Metanephros (tissue), 2 donors: ENCODE results near the genes BDNF, WT1 and DEPDC7.

GRCh38 chr11:27699998-27701111 is at the start of gene BDNF:
Gene BDNF (minus strand): TSS chr11:27700455.
- RAMPAGE, long total RNA = no peak

- RAMPAGE, long total RNA = no peak
These were observed 137.2 kb downstream of the METTL15 start for GRCh38 chr11:28245318-28245934.

DNA sequence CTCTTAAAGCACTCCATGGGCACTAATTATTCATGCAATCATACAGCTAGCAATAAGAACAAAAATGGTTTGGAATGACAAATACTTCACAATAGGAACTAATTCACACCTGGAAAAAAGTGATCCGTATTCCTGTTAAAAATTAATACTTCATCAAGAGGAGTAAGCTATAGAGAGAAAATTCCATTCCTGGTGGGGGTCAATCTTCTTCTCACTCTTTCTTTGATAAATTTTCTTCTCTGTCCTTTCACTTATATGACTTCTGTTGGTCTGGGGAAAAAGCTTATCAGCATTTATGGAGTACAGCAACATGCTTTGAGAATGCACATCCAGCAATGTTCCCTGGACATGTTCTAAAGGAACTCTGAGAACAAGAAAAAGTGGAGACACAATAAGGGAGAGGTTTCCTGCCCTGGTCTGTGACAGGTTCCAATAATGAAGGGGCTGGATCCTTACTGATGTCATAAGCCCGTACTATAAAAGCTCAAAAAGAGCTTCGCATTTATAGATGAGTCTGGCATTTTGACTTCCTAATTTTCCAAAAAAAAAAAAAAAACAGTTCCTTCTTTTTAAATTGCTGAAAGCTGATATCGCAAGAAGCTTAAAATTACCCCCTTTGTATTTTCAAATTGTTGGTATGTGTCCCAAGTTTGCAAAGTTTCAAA is 129.2 kb downstream of the MPPED2 start:
- RAMPAGE, long total RNA = no peak

DNA sequence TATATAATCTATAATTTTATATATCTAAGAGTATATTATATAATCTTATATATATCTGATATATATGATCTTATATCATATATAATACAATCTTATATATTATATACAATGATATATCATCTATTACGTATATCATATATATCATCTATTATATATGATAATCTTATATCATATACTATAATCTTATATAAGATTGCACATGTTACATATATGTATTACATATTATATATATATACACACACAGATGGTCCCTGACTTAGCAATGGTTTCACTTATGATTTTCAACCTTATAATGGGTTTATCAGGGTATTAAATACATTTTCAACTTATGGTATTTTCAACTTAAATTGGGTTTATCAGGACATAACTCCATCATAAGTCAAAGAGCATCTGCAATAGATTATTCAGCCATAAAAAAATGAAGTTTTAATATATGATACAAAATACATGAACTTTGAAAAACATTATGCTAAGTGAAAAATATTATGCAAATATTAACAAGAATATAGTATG is 12.5 kb downstream of the IMMP1L start:
- RAMPAGE, long total RNA = no peak

DNA sequence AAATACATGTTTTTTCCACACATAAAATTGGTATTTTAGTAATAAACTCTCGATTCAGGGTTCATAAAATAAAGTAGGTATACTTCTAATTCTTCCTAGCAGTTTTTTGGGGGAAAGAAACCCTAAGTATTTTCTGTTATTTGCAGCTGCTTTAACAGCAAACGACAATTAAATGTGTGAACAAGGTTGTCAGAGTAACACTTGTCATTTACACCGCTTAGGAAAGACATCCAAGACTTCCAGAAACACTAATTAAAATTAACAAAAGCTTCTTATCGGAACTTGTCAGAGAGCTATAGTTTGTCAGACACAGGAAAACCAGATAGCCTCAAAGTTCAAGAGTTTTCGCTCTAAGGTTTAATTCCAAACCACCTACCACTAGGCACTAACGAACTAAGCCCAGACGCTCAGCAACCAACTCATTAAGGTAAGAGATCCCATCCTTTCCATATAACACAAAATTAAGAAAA is 545 bp downstream of the IMMP1L start:
- RAMPAGE, long total RNA = no peak

DNA sequence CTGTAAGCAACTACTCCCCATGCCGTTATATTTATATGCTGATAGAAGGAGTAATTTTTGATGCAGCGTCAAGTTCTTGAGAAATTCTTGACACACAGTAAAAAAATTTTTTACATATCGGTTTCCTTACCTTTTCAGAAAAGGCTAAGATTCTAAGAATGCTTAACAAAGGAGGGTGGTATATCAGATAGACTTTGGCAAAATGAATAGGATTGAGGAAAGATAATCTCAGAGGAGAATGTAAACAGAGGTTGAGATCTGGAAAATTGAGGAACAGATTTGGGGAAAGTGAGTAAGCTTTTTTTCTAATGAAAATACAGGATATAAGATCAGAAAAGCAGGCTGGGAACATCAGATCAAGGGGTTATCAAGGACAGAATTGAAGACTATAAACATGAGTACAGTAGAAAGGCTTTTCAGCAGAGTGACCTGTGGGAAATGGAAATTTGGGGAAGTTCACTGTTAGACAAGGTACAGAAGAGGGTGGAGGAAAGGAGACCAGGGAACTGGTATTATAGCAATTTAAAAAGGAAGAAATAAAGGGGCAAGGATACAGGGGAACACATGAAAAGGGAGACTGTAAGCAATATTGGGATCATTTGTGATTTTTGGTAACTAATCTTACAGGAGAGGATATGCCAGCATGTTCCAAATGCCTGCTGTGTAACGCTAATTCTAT is 85.1 kb downstream of the PAX6 start:
- RAMPAGE, long total RNA = no peak

DNA sequence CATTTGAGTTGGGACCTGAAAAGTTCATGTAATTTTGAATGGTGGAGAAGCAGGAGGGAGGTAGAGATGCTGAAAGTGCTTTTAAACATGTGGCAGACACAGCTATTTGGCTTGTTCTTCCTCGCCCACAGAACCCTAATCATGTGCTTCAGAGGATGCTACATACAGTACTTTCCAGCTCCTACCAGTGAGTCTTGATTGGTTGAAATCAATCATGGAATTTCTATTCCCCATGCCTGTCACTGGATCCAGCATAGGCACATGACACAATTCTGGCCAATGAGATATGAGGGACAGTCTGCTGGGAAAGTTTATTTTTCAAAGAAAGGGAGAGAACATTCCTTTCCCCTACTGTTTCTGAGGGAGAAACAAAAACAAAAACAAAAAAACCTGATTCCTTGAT is 3.4 kb upstream of the RCN1 start:
- RAMPAGE, long total RNA = no peak

DNA sequence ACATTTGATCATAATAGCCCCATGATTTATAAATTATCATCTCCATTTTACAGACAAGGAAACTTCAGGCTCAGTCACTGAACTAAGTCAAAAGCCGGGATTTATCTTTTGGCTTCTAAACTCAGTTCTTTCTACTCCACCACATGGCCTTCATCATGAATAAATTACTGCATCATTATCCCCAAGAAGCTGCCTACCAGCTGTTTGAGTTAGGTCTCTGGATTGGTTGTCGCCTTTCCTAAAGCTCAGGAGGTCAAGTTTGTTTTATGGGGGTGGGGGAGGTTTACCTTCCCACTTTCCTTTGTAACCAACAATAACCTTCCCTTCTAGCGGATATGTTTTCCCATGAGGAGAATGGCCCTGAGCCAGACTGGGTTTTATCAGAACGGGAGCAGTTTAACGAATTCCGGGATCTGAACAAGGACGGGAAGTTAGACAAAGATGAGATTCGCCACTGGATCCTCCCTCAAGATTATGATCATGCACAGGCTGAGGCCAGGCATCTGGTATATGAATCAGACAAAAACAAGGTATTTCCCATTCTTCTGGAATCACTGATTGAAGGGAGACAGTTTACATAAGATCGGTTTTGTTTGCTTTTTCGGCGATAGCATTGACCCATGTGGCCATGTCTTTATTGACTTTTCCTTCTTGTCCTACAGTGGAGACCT is 12.2 kb downstream of the RCN1 start:
- RAMPAGE, long total RNA = no peak

- RAMPAGE, long total RNA = no peak
These were observed 122.5 kb downstream of the WT1 start for GRCh38 chr11:32312737-32313394.

- RAMPAGE, long total RNA = no peak
These were observed 102.1 kb downstream of the WT1 start for GRCh38 chr11:32332806-32334086.

DNA sequence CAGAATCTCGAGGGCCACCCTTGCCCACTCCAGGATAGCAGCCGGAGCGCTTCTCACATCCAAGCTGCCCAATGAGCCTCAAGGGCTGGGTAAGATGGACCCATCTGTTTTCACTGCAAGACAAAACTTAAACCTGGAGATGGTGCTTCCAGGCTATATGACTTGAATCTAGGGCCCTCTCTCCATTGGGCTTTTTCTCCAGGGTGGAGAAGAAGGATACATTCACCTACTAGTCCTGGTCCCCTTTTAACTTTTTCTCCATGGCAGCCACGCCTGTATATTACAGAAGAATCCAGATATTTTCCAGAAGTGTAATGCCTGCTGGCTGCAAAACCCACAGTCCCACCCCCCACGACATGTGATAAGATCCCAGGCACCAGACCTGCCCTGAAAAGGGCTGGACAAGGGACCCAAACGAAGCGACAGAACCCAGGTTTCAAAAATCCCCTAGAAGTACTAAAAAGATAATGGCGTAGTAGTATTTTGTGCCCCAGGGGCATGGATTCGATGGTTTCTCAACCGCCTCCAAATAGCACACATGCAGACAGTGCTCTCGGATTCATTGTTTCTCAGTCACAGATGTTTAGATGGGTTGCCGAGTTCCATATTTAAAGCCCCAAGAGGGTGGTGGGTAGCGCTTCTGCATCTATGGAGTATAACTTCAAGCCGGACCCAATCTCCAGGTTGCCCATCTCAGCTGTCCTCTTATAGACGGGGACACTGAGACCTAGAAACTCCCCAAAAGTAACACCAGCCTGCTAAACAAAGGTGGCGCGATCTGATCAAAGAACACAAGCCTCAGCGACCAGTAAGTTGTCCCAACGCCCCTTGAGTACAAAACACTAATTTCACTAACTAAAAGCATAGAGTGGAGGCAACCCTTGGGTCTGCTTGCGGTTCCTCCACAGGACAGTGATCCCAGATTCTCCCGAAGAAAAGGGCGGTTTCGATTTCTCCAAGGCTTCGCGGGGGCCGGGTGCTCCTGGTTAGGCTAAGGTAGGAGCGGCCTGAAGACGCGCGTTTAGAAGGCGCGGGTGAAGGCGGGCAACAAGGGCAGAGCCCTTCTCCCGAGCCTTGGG is 2.6 kb downstream of the WT1 start:
- RAMPAGE, long total RNA = no peak

DNA sequence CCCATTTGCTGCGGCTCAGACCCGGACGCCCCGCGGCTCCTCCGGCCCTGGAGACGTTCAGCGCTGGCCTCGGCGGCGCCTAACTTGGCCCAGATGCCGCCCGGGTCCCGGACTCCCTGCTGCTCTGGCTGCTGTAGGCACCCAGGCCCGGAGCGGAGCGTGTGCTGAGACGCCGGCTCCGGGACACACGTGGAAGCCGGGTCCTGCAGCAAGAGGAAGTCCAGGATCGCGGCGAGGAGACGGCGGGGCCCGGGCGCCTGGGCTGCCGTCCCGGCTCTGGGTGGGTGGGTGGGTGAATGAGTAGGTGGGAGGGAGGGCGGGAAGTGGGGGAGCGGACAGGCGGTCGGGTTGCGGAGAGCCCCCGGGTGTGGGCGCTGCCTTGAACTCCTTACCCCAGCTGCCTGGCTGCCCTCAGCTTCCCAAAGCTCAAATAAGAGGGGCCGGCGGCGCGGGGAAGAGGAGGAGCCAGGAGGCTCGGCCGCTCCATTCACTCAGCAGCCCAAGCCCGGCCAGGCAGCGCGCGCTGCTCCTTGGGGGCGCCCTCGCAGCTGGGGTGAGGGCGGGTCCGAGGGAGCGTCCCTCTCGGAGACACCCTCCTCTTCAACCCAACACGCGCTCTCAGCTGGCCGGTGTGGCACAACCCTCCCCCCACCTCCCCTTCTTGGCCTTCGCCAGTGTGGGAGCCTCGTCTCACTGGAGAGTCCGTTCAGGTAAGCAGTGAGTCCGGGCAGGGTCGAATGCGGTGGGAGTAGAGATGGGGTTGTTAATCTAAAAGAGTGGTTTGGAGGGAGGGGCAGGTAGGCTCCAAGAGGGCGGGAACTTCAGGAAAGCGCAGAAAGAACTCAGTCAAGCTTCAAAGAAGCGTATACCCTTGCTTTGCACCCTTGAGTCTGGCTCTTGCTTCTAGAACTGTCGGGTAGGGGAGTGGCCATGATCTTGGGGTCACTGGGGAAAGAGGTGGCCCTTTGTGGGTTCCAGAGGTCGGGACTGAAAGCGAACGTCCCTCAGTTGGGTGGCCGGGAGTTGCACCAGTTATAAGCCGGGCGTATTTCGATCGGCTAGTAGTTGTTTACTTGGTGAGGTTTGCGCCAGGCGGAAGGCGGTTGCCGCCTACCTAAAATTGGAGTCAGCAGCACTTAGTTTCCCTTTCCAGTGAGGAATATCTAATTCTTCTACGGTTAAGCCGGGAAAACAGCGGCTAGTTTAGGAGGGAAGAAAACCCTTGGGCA is at the start of gene WT1:
TSS of gene WT1 (minus strand) at position 403 of the 1,229 bp plus-strand sequence.
- RAMPAGE, long total RNA = no peak

DNA sequence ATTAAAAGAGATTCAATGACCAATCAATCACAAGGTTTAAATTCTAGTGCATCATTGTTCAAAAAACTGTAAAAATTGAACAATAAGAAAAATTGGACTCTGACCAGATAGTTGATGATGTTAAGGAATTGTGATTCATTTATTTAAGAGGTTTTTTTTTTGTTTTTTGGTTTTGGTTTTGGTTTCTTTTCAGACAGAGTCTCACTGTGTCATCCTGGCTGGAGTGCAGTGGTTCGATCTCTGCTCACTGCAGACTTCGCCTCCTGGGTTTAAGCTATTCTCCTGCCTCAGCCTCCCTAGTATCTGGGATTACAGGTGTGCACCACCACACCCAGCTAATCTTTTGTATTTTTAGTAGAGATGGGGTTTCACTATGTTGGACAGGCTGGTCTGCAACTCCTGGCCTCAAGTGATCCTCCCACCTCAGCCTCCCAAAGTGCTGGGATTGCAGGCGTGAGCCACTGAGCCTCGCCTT is 17.1 kb upstream of the EIF3M start:
- RAMPAGE, long total RNA = no peak

GRCh38 chr11:32830213-32830922 is 641 bp downstream of the PRRG4 start:
- RAMPAGE, long total RNA = no peak

DNA sequence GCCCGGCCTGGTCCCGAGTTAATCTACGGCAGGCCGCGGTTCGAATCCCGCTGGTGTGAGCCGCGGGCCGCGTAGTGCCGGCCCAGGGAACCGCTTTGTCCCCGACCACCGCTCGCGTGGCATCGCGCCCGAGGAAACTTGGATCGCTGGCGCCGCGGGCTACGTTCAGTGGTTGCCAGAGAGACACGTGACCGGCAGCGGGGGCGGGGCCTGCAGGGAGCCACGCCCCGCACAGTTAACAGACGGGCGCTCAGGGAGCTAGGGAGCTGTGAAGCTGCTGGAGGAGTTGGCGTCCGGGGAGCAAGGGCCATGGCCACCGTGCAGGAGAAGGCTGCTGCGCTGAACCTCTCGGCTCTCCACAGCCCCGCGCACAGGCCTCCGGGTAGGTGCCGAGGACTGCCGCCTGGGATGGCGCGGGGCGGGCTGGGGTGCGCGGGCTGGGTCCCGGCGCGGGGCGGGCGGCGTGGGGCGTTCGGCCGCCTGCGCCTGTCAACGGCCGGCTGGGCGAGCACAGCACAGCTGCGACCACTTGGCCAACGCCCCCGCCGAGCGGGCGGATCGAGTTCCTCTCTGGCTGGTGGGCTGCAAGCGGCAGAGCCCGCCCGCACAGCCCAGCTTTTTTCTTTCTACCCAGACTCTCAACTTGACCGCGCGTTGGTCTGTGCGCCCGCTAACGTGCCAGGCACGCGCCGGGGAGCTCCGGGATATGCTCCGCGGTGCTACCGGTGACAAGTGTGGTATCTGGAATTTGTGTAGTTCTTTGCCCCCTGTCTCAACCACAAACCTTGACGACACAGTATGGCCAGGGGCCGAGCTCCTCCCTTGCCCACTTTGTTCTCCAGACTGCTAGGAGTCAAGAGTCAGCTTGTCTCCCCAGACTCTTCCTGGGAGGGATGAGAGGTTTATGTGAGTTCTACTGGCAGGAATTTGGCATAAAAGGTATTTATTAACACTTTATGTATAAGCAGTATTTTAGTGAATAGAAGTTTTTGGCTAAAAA is at the start of gene DEPDC7:
TSS of gene DEPDC7 (plus strand) at position 232 of the 1,000 bp plus-strand sequence.
- RAMPAGE, long total RNA = start-site peak on the plus strand centred at position 252 of the sequence, 40 bp wide, 135 and 24 reads in 2 replicates

DNA sequence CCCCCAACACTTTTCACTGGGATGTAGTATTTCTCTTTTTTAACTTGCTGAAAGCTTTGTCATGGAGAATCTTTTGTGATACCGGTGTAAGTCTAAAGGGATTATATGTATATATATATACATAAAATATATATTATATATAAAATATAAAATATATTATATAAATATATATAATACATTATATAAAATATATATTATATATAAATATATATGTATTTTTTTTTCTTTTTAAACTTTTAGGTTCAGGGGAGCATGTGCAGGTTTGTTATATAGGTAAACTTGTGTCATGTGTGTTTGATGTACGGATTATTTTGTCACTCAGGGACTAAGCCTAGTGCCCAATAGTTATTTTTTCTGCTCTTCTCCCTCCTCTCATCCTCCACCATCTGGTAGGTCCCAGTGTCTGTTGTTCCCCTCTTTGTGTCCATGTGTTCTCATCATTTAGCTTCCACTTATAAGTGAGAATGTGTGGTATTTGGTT is 3.9 kb downstream of the HIPK3 start:
- RAMPAGE, long total RNA = no peak

GRCh38 chr11:33324357-33325042 is 51.4 kb upstream of the KIAA1549L start:
- RAMPAGE, long total RNA = no peak

DNA sequence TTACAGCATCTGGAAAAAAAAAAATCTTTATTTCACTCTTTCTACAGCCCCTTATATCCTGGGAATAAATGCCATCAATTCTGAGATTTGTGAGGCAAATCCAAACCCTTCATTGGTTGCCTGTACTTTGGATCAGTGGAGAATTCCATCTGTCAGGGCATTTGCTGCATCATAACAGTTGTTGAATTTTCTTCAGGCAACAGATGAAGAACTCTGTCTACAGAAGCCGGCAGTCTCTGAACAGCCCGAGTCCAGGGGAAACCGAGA is 82.4 kb downstream of the C11orf91 start:
- RAMPAGE, long total RNA = no peak

DNA sequence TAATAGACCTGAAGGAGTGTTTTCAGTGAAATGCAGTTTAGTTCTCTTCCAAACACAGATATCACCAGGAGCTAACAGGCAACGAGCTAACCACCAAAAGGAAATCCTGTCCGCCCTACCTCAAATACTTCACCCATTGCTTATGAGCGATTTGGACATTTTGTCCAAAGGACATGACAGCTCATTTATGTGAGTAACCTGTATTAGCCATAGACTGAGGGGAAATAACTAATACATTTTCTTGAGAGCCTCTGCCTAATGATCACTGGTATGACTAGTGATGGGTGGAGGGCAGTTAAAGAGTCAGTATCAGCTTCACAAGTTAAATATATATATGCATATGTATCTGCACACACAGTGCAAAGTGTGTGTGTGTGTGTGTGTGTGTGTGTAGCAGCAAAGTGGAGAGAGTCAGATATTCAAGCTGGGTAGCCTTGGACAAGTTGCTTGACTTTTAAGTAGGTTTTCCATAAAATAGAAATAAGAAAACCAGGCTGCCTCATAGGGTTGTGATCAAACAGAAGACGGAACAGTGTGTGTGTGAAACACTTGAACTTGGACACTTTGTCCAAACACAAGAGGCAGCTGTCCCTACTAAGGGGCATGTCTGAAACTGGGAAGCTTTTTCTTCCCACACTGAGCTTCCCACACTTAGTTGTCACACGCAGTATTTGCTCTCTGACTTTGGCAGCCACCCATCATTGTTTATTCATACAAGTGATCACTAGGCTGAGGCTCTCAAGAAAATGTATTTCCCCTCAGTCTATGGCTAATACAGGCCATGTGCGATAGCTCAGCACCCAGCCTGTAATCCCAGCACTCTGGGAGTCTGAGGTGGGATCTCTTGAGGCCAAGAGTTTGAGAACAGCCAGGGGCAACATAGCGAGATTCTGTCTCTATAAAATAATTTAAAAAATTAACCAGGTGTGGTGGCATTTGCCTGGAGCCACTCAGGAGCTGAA is 1.0 kb upstream of the C11orf91 start:
- RAMPAGE, long total RNA = no peak

GRCh38 chr11:33705160-33705674 is 4.6 kb upstream of the C11orf91 start:
- RAMPAGE, long total RNA = no peak